Measurements from ENCODE around the genes ZC3H15 and GULP1.

GRCh38 chr2:184242189-184242462, 356.2 kb upstream of the ZNF804A start:
- PRO-cap: no peak
- RAMPAGE, long total RNA, 2 experiments: no peak in any of the 2 experiments

DNA sequence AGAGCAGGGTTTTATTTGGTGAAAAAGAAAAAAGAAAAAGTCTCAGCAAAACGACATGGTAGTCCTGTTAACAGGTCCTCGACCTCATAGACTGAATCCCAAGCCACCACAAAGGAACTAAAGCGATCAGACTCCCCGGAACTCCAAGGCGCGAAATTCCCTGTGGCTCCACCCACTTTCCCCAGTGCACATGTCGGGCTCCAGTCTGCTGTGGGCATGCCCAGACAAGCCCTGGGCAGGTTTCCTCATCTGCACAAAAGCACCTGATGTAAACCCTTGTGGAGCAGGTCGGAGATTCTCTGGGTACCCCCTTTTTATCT, 170.7 kb upstream of the FSIP2 start:
- PRO-cap: no peak
- RAMPAGE, long total RNA, 2 experiments: no peak in any of the 2 experiments

- PRO-cap: no peak
- RAMPAGE, long total RNA, 2 experiments: start-site peak on the minus strand in 1 of 2 experiments, at chr2:186007185-186007276 at its widest, 6 reads per replicate
These were observed 268.4 kb downstream of the FSIP2 start for GRCh38 chr2:186006756-186007676.

DNA sequence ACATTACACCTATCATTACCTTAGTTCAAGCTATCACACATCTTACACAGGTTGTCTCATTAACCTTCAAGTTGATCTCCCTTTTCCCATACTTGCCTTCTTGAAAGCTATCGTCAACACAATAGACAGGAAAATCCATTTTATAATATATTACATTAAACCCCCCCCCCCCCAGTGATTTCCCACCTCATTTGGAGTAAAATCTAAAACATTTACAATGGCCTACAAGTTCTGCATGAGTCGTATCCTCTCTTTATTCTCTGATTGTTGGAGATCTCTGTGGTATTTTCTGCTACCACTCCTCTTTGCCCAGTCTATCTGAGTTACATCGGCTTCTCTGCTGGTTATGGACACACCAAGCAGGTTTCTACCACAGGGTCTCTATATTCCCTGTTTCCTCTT, 79.4 kb upstream of the ZC3H15 start:
- PRO-cap: no peak
- RAMPAGE, long total RNA, 2 experiments: no peak in any of the 2 experiments

DNA sequence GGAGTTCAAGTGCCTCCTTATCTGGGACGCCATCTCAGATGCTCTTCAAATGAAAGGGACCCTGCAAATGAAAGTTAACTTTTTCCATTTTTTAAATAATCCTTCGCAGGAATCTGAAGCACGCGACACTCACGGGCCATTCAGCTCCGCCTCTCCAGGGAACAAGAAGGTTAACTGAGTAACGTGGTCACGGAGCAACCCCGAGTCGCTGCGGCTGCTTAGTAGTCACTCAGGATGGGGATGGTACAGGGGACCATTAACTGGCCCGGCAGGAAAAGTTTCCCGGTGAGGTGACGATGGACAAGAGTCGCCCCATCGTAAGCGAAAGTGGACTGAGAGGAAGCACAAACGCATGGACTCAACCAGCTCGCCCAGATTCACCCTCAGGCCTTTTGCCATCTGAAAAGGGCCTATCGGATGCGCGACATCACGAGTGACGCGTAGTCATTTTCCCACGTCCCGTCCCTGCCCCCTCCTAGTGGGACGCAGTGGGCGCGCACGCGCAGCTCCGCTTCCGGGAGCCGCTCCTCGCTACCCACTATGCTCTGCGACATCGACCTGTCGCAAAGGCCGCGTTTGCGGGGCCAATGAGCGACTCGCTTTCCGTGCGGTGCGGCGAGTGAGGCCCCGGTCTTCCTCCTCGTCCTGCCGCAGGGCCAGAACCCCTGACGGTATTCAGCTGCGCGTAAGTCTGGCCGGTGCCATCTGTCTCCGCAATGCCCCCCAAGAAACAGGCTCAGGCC, at the start of gene ZC3H15:
TSS of gene ZC3H15 (plus strand) at position 594 of the 743 bp plus-strand sequence.
- PRO-cap: bidirectional peak, plus-strand start at position 594 of the sequence, minus-strand start at position 477 of the sequence
- RAMPAGE, long total RNA, 2 experiments: start-site peak on the plus strand in 2 of 2 experiments, centred at positions 629 to 633 of the sequence, 1,327 to 1,708 reads per replicate; start-site peak on the minus strand in 2 of 2 experiments, centred at positions 387 to 467 of the sequence, 21 to 249 reads per replicate

DNA sequence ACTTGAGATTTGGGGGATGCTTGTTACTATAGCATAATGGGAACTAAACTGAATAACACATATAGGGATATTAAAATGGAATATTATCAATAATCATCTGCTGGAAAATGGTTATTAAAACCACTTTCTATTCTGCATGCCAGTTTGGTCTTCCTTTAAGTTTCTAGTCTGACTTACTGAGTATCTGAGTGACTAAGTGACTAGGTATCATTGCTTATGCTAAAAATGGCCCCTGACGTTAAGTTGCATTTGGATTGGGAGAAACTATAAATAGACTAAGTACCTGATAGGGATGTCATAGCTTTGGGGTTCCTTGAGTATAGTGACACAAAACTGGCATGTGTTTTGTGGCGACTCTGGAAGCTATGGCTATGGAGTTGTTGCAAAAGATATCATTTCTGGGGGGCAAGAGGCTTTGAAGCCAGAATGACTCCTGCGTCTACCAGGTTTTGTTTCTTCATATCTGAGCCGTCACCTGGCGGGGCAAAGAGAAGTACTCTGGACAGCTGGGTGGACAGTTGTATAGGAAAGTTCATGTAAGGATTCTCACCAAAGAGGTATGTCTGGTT, 17.8 kb downstream of the ITGAV start:
- PRO-cap: no peak
- RAMPAGE, long total RNA, 2 experiments: no peak in any of the 2 experiments

DNA sequence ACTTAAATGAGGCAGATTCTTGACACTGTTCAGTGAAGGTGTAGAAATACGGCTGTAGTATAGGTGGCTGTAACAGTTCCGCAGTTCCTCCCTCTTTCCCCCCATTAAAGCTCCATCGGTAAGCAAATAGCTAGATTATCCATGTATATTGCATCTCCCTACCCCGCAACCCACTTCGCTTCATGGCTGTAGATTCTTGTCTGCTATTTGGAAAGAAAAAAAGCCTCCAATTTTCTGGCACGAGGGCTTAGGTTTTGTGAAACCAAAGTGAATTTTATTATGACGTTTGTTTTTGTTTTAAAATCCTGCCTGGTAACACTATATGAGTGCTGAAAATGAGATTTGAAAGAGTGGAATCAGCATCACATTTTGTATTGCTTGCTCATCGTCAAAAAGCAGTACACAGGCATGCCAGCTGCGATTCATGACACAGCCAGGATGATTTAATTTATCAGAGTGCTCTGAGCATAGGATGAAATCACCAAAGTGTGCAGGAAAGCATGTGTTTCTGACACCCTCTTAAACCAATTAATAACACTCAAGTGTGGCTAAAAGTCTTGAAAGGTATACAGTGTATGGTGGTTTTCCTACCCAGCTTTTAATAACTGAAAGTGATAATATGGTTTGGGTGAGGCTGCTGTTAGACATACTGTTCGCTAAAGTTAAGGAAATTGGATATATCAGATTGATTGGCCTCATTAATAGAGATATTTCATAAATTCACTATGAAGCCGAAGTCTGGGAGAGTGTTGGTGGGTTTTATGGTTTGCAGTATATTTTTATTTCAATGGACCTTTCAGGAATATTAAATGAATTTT, 1.5 kb downstream of the FAM171B start:
- PRO-cap: no peak
- RAMPAGE, long total RNA, 2 experiments: no peak in any of the 2 experiments

DNA sequence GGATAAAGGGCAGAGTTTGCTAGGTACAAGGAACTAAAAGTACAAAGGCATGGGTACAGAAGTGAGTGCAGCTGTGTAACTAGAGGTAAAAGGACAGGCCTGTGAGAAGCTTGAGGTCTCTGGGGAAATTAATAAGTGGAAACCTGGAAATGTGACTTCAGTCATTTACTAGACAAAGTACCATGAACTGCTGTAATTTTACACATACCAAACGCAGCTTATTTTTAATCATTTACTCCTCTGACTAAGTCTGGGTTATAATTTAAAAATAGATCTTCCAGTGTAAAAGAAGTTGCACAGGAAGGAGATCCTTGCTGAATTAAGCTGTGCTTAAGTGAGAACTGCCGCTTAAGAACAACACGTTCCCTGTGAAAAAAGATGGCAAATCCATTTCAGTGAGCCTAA, 44.5 kb downstream of the CALCRL start:
- PRO-cap: no peak
- RAMPAGE, long total RNA, 2 experiments: no peak in any of the 2 experiments

GRCh38 chr2:187482769-187483456, 34.9 kb upstream of the CALCRL start:
- PRO-cap: no peak
- RAMPAGE, long total RNA, 2 experiments: no peak in any of the 2 experiments

DNA sequence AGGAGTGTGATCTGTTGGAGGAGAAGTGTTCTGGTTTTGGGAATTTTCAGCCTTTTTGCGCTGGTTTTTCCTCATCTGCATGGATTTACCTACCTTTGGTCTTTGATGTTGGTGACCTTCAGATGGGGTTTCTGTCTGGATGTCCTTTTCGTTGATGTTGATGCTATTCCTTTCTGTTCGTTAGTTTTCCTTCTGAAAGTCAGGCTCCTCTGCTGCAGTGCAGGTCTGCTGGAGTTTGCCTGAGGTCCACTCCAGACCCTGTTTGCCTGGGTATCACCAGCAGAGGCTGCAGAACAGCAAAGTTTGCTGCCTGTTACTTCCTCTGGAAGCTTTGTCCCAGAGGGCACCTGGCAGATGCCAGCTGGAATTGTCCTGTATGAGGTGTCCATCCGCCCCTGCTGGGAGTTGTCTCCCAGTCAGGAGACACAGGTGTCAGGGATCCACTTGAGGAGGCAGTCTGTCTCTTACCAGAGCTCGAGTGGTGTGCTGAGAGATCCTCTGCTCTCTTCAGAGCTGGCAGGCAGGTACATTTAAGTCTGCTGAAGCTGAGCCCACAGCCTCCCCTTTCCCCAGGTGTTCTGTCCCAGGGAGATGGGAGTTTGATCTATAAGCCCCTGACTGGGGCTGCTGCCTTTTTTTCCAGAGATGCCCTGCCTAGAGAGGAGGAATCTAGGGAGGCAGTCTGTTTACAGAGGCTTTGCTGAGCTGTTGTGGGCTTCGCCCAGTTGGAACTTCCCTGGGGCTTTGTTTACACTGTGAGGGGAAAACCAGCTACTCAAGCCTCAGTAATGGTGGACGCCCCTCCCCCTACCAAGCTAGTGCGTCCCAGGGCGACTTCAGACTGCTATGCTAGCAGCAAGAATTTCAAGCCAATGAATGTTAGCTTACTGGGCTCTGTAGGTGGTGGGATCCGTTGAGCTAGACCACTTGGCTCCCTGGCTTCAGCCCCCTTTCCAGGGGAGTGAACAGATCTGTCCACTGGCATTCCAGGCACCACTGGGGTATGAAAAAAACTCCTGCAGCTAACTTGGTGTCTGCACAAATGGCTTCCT, 34.7 kb downstream of the TFPI start:
- PRO-cap: no peak
- RAMPAGE, long total RNA, 2 experiments: no peak in any of the 2 experiments

DNA sequence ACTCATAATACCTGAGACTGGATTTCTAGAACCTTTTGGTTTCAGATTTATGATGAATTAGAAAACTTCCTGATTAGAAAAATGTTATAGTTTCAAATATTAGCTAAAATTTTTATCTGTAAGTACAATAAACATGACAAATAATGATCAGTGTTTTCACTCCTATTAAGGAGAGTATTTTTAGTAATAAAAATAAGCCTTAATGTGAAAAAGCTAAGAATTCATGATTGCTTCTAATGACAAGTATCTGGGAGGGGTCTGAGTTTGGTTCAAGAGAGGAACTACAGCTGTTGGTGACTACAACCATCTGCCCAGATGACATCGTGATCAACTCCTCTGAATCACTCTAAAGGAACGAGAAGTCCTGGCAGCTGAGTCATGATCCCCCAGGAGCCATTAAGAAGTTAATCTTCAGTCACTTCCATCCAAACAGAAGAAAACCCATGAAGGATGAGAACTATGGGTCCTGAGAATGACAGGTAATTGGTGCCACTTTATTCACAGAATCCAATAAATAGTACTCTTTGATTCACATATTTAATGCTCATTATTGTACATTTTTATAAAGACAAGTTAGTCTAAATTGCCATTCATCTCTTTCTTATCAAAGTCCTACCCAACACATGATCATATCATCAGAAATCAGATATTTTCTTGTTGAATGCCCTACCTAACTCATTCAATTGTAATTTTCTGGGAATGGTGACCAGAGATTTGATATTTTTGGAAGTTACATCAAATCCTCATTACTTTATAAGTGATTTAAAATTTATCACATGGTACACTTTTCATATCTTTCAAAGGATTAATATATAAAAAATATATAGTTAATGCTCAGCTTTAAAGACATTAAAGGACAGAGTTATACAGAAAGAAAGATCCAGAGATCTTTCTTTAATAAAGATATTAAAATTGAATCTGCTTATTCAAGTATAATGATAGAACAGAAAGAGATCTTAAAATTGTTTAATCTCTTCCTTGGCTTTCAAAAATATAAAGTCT, 6.7 kb downstream of the TFPI start:
- PRO-cap: no peak
- RAMPAGE, long total RNA, 2 experiments: no peak in any of the 2 experiments

GRCh38 chr2:187673408-187674243, 119.4 kb upstream of the TFPI start:
- PRO-cap: no peak
- RAMPAGE, long total RNA, 2 experiments: no peak in any of the 2 experiments

DNA sequence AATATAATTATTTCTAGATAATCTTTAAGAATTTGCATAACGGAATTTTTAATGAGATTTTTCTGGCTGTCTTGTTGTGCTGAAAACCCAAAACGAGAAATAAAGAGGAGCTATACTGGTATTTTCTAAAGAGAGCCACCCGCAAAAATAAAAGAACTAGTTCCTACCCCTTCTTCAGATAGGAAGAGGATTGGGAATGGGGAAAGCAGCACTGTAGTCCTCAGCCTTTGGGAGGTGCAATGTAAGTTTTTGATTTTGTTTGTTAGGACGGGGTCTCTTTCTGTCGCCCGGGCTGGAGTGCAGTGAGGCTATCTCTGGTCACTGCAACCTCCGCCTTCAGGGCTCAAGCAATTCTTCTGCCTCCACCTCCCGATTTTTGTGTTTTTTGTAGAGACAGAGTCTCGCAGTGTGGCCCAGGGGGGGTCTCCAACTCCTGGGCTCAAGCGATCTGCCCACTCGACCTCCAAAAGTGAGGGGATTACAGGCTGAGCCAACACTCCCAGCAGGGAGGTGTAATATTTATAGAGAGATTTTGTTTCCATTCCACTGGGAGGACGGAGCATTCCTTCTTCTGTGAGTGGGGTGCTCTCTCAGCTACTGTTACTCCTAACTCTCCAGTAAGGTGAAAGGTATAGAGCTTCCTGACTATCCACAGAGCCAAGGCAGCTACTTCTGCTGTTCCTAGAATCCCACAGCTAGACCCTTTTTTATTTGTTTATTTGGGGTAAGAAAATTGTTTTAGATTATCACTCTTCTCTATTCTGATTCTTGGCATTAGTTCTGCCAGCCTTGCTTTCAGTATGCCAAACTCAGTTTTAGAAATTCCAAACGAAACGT, 13.1 kb upstream of the GULP1 start:
- PRO-cap: no peak
- RAMPAGE, long total RNA, 2 experiments: no peak in any of the 2 experiments

DNA sequence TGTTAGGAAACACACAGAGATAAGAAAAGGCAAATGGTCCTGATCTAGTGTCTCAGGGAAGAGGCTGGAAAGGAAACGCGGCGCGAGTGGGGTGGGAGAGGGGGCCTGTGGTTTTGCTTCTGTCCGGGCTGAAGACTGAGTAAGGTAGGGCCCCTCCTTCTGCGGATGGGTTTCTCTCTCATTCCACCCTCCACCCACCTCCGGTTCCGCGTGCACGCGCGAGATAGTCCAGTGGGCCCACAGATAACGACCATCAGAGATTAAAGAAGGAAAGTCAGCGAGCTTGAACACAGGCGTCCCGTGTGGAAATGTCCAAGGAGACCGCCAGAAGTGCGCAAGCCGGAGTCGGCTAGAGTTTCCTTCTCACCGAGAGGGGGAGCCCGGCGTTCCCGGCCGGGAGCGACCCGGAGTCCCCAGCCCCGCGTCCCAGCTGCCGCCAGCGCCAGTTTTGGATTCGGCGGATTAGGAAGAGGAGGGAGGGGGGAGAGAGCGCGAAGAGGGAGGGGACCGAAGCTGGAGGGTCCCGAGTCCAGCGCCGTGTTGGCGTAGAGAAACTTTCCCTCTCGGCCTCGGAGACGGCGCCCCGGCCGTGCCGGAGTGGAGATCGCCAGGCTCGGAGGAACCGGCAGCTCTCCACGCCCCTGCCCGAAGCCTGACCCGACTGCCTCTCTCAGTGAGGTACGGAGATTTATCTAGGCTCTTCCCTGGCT, at the start of gene GULP1:
TSS of gene GULP1 (plus strand) at position 386 of the 710 bp plus-strand sequence.
- PRO-cap: bidirectional peak, plus-strand start at position 315 of the sequence, minus-strand start at position 332 of the sequence; bidirectional peak, plus-strand start at position 416 of the sequence, minus-strand start at position 361 of the sequence; bidirectional peak, plus-strand start outside the sequence, minus-strand start at position 663 of the sequence
- RAMPAGE, long total RNA, 2 experiments: start-site peak on the plus strand in 2 of 2 experiments, centred at positions 227 to 425 of the sequence, 30 to 181 reads per replicate

DNA sequence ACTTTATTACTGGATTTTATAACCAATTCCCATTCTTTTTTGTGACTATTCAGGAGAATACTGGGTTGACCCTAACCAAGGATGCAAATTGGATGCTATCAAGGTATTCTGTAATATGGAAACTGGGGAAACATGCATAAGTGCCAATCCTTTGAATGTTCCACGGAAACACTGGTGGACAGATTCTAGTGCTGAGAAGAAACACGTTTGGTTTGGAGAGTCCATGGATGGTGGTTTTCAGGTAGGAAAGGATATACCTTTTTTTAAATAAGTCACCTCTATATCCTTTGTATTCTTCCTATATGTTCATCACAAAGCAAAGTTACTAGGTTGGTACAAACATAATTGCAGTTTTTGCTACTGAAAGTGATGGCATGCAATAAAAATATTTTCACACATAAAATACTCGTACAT, 36.0 kb downstream of the COL3A1 start:
- PRO-cap: no peak
- RAMPAGE, long total RNA, 2 experiments: no peak in any of the 2 experiments

DNA sequence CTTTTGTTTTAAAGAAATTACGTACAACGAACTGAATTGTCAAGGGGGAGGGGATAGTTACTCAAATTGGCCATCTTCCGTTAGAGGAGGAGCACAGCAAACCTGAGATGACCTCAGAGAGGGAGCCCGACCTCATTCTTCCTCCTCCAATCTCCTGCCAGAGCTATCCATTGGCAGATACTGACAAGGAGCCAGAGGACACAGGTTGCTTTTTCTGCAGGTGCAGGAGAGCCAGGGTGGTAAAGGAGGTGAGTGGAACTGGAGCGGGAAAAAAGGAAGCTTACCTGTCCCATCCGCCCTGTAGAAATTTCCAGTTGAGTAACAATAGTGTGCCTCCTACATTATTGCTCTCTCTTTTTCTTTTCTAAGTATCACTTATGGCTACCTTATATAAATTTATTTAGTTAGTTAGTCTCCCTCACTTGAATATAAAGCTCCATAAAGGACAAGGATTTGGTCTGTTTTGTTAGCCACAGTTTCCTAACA, 24.2 kb downstream of the ANKAR start:
- PRO-cap: no peak
- RAMPAGE, long total RNA, 2 experiments: no peak in any of the 2 experiments

GRCh38 chr2:190241692-190242490, 61.2 kb downstream of the C2orf88 start:
- PRO-cap: no peak
- RAMPAGE, long total RNA, 2 experiments: no peak in any of the 2 experiments

DNA sequence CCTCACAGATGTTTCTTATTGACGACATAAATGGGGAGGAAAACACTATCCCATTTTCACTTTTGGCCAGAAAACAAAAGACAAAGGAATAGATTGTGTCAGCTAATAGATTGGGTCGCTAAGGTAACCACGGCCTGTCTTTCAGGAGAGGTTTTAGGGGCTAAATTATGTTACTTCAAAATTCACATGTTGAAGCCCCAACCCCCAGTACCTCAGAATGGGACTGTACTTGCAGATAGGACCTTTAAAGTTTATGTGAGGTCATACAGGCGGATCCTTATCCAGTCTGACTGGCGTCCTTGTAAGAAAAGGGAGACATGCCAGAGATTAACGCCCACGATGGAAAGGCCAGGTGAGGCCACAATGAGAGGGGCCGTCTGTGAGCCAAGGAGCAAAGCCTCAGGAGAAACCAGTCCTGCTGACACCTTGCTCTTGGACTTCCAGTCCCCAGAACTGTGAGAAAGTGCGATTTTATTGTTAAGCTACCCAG, 10.9 kb downstream of the INPP1 start:
- PRO-cap: no peak
- RAMPAGE, long total RNA, 2 experiments: no peak in any of the 2 experiments

DNA sequence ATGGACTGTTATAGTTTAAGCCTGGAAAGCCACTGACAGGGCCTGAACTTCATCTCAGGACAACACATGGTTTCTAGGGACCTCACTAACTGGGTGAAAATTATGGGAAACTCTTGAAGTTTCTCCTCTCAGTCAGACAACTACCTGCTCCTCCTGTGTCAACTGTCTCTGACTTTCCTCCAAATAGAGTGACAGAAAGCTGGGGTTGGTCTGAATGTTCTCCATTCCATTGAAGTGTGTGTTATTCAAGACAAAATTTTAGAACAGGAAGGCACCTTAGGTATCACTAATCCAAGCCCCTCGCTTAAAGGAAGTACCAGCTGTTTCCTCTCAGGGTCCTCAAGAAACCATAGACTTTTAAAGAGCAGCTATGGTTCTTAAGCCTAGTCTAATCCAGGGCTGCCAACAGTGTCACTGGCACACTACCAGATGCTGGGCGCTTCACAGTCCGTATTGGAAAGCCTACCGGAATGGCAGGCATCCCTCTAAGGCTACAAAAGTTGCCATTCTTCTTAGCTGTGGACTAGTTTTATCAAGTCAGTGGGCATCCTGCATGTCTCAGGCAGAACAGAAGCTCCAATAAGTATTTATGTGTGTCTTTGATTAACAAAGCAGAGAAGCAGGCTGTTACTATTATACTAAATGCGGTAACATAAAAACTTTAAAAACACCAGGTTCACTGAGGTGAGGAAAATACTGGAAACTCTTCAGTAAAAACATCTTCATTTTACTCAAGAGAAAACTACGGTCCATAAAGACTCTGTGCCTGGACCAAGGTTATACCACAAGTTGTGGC, 1.9 kb downstream of the NEMP2 start:
- PRO-cap: no peak
- RAMPAGE, long total RNA, 2 experiments: no peak in any of the 2 experiments

DNA sequence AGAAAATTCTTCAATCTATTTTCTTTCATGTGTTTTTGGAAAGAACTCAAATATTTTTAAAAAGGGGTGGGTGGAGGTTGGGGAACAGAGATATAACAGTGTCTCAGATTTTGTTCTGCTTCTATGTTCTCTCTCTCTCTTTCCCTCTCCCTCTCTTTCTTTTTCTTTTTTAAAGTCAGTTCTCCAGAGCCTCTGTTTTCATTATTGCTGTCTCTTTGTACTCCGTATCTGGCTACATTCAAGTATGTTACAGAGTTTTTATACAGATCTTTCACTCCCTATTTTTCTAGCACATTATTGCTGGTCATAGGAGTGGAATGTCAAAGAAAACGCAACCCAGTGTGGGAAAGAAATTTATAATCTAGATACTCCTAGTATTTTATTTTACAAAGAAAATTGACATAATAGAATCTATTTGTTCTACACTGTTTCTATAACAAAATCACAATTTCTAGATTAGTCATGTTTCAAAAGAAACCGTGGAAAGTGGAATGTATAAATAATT, 11.2 kb upstream of the NEMP2 start:
- PRO-cap: no peak
- RAMPAGE, long total RNA, 2 experiments: no peak in any of the 2 experiments

Data from body of pancreas (tissue), 2 donors.